Bronchial lymph node (tissue), 1 donor: Measurements from ENCODE around the genes PDGFB and ATF4.

- PRO-cap = no peak
Observed at GRCh38 chr22:39018192-39019131, 2.5 kb upstream of the APOBEC3D start.

- PRO-cap = unidirectional peak, plus-strand start at chr22:39235682
Observed at GRCh38 chr22:39234852-39236039, 9.5 kb downstream of the PDGFB start.

- PRO-cap = bidirectional peak, plus-strand start at chr22:39245071, minus-strand start at chr22:39244979
Observed at GRCh38 chr22:39244789-39245389, at the start of gene PDGFB. PDGFB (minus strand) TSS chr22:39244982.

- PRO-cap = bidirectional peak, plus-strand start at chr22:39255113, minus-strand start at chr22:39254911
Observed at GRCh38 chr22:39254799-39255328, 10.1 kb upstream of the PDGFB start.

DNA sequence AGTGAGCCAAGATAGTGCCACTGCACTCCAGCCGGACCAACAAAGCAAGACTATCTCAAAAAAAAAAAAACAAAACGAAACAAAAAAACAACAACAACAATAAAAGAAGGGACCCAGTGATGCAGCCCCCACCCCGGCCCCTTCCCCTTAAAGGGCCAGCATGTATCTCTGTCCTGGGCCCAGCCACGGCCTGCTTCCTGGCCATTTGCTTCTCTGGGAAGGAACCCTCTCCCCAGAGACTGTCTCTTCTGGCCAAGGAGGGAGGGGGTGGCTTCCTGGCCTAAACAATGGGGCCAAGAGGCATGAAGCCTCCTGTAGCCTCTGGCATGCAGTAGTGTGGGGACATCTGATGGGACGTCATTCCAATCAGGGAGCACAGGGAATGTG is 25.4 kb upstream of the PDGFB start:
- PRO-cap = no peak

DNA sequence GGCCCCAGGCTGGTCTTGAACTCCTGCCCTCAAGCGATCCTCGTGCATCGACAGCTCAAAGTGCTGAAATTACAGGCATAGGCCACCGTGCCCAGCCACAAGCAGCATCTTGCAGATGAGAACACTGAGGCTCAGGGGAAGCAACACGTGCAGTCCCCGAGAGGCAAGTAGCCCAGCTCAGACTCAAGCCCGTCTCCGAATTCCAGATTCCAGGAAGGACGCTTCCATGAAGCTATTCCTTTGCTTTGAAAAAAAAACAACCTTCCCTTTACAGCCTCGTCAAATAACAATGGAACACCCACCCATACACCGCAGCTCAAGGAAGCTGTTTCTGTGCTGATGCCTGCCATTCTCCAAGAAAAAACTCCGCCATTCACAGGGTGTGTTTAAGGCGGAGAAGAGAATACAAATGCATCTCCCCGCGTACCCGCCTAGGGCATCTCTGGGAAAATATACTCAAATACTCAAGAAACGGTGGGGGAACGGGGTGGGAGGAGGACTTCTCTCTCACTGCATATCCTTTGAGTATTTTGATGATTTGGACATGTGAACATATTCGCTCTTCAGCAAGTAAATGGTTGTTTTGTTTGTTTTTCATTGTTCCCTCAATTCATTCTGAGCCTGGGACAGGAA is 34.7 kb upstream of the PDGFB start:
- PRO-cap = no peak

DNA sequence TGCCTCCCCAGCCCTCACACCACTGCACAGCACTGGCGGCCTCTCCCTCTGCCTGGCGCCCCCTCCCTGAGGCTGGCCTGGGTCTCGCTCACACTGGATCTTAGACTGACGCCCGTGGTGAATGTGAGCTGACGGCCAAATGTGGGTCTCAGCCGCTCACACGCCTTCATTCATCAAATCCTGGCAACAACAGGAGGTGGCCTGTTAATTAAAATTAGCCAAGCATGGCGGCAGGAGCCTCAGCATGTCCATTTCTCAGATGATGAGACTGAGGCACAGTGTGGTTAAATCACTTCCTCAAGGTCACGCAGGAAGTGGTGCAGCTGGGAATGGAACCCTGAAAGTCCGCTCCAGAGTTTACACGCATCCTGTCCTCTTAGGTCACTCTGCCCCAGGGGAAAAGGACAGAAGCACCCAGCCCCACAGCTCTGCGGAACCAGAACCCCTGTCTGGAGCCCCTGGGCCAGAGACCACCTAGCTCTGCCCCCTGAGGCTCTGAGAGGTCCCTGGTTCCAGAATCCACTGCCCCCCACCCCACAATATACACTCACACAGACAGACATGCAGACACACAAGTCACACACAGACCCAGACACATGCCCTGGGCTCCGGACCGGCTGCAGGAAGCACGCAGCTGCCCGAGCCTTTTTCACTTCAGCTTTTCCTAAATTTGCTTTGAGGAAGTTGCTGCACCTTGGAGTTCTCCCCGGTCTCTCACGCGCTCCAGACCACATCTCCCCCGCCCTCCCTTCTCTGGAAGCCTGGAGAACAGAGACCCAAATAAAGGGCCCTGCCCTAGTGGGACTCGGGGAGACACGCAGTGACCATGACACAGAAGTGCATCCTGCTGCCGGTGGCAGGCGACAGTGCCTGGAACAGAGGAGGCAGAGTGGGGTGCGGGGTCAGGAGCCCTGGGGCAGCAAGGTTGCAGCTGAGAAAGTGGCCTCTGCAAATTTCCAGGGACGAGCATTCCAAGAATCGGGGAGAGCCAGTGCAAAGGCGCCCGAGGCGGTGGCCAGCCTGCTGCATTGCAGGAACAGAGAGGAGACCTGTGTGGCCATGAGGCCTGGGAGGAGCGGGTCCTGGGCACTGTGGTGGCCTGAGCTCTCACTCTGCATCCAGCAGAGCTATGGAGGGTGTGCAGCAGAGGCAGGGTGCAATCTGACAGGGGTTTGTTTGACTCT is 19.4 kb downstream of the RPL3 start:
- PRO-cap = unidirectional peak, plus-strand start at position 384 of the sequence; bidirectional peak, plus-strand start at position 811 of the sequence, minus-strand start at position 755 of the sequence

GRCh38 chr22:39316107-39317248 is 2.9 kb downstream of the RPL3 start:
- PRO-cap = no peak

DNA sequence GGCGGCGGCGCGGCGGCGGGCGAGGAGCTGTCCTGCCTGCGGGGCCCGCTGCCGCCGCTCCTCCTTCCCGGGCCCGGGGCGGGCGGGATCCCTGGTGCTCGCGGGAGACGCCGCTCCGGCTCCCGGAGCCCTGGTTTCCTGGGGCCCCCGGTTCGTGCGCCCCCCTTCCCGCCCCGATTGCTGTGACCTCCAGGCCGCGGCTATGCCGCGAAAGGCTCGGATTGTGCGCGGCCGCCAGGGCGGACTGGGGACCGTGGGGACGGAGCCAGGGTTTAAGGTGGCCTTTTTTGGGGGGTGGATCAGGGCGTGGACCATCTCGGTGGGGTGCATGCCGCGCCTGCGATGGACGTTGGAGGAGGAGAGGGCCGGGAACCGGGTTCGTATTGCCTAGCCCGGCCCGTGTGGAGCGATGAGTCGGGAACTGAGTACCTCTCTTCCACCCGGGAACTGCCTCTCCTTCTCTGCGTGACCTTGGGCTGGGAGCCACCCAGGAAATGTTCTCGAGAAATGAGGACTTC is 481 bp downstream of the SYNGR1 start:
- PRO-cap = no peak

GRCh38 chr22:39405369-39406104 is 6.0 kb downstream of the TAB1 start:
- PRO-cap = bidirectional peak, plus-strand start at chr22:39405676, minus-strand start at chr22:39405517

DNA sequence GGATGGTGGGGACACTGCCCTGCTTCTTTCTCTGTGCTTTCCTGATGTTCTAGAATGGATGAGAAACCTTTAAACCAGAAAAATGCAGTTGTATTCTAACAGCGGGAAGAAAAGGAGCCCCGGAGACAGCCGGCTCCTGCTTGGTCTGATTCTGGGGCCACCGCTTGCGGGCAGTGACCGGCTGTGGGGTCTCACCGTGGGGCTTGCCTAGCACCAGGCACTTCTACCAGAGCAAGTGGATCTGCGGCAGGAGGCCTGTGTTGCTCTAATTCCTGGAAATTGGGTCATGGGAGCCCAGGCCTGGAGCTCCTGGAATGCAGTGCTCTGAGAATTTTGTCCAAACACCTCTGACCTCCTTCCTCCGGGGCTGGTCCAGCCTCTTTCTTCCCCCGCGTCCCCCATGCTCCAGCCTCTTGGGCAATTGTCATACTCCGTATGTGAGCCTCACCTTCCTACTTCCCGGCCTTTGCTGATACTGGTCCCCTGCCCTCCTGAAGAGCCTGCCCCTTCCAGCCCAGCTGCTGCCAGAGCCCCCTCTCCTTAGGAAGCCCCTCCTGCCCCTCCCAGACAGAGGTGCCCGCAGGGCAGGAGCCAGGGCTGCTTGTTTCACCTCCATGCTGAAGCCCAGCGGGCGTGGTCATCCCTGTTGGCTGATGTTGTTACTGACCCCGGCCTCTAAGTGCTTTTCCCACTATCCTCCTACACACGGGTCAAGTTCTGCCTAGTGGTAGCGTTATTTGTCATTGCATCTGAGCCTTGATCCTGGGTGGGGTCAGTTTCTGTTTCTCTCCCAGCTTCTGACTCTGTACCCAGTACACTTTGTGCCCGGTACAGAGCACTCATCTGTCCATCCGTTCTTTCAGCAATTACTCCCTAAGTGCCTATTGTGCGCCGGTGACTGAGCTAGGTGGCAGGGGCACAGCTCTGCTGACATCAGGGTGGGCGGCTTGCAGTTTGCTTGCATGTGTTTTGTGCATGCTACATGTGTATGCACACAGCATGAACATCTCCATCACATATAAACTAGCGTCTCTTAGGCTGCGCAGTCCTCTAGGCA is 9.6 kb downstream of the MGAT3 start:
- PRO-cap = no peak

- PRO-cap = no peak
Observed at GRCh38 chr22:39486749-39487100, 15.4 kb upstream of the MIEF1 start.

GRCh38 chr22:39520367-39520935 is at the start of gene ATF4:
ATF4 (plus strand) TSS chr22:39520562.
- PRO-cap = bidirectional peak, plus-strand start at chr22:39520563, minus-strand start at chr22:39520190; unidirectional peak, plus-strand start at chr22:39520648

DNA sequence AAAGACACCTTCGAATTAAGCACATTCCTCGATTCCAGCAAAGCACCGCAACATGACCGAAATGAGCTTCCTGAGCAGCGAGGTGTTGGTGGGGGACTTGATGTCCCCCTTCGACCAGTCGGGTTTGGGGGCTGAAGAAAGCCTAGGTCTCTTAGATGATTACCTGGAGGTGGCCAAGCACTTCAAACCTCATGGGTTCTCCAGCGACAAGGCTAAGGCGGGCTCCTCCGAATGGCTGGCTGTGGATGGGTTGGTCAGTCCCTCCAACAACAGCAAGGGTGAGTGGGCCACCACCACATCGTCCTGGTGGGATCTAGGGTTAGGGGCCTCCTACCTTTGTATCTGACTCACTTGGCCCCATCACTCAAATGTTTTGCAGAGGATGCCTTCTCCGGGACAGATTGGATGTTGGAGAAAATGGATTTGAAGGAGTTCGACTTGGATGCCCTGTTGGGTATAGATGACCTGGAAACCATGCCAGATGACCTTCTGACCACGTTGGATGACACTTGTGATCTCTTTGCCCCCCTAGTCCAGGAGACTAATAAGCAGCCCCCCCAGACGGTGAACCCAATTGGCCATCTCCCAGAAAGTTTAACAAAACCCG is 1.1 kb downstream of the ATF4 start:
- PRO-cap = no peak

DNA sequence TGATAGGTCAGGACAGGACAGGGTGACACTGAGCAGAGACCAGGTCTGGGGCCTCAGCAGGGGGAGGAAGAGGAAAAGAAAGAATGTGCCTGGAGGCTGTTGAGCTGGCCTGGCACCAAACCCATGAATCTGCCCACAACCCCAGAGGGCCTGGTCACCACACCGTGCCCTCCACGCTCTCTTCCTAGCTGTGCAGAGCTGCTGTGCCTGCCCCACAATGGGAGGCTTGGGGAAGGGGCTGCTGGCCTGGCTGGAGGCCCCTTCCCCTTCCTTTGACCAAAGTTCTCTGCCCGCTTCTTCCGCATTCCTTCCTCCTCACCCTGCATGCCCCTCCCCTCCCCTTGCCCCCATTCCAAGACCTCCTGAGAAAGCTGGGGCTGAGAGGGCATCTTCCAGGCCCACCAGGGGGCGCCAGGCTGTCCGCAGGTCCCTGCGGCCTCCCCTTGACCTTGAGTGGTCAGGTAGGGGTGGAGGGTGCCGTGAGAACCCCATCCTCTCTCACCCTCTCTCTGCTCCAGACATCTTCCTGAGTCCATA is 11.0 kb upstream of the CACNA1I start:
- PRO-cap = no peak

GRCh38 chr22:39979802-39980324 is 14.9 kb upstream of the FAM83F start:
- PRO-cap = no peak

- PRO-cap = no peak
Observed at GRCh38 chr22:39999187-39999847, 4.6 kb downstream of the FAM83F start.

DNA sequence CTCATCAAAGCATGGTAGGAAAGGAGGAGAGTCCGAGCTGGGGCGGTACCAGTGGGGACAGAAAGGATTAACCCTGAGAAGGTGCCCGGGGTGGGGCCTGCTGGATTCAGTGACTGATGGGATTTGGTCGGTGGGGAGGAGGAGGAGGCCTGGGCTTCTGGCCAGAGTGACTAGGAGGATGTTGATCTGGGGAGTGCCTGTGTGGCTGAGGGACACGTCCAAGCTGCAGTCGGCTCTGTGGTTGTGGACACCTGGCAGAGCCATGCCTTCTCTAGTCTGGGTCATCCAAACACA is 14.7 kb downstream of the FAM83F start:
- PRO-cap = no peak

DNA sequence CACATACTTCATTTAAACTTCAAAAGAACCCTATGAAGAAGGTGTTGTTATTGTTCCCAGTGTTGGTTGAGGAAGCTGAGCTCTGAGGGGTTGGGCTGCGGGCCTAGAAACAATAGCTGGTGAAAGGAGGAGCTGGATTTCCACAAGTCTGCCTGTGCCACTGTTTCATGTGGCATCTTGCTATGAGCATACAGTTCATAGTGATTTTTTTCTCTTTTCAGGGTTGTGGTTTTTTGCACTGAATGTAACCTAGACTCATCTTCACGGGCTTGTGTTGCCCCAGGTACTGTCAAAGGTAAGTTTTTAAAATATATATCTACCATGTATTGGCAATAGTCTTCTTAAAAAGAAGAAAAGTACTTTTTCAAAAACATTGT is 60.9 kb upstream of the TNRC6B start:
- PRO-cap = no peak

- PRO-cap = no peak
Observed at GRCh38 chr22:40758463-40758919, 60.7 kb downstream of the SLC25A17 start.